AG04450 (cell line): ENCODE measurements around the genes PAFAH1B1, CCDC92B and RAP1GAP2.

DNA sequence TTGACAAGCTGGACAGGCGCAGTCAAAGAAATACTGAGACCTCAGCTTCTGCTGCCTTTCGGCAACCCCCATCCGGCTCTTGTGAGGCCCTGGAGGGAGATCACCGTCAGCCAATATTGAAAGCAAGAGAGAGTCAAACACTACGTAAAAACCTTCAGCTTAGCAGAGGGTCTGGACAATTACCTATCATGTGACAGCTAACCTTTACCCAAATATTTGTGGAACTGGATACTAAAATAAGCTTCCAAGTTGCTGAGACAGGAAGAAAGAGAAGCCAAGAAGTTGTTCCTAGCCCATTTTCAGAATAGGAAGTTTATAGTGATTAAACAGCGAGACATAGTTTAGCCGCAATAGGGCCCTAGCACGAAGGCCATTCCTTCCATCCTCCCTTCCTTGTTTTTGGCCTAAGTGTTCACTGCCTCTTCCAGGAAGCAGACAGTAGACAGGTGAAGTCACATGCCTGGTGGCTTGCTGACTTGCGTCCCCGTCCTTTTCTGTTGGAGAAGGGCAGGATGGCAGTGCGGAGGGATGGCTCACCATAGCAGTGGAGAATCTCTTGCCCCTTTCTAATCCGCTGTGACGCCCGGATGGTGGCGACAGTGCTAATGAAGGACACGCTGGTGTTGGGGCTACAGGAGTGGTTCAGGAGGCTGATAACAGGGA, 25.2 kb downstream of the SERPINF1 start:
- CAGE, long polyA plus RNA: no peak
- RRBS: no CpG with 5 or more reads among the region's 16 CpGs

GRCh38 chr17:1871697-1872295, 42.0 kb downstream of the RPA1 start:
- CAGE, long polyA plus RNA: no peak
- RRBS: no CpG with 5 or more reads among the region's 7 CpGs

DNA sequence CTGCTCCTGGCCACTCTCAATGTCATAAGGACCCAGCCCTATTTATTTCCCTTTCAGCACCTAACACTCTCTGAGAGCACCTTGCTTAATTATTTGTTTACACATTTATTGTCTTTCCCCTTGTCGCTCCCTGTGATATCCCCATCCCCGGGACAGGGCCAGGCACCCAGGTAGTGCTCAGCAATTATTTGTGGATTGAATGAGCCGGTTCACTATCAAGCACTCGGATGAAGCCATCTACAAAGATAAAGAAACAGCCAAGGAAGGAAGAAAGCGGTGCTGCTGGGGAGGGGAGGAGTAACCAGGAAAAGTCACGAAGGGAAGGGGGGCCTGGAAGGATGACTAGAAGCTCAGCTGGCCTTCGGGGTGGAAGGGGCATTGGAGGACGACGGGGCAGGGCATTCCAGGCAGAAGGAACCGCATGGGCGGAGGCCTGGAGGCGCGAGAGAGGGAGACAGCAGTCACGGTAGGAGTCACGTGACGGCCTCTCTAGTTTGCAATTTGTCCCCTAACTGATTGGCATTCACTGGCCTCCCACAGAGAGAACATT, 64.1 kb downstream of the RTN4RL1 start:
- CAGE, long polyA plus RNA: no peak
- RRBS: 0% methylated on average over 1 of the region's 16 CpGs

DNA sequence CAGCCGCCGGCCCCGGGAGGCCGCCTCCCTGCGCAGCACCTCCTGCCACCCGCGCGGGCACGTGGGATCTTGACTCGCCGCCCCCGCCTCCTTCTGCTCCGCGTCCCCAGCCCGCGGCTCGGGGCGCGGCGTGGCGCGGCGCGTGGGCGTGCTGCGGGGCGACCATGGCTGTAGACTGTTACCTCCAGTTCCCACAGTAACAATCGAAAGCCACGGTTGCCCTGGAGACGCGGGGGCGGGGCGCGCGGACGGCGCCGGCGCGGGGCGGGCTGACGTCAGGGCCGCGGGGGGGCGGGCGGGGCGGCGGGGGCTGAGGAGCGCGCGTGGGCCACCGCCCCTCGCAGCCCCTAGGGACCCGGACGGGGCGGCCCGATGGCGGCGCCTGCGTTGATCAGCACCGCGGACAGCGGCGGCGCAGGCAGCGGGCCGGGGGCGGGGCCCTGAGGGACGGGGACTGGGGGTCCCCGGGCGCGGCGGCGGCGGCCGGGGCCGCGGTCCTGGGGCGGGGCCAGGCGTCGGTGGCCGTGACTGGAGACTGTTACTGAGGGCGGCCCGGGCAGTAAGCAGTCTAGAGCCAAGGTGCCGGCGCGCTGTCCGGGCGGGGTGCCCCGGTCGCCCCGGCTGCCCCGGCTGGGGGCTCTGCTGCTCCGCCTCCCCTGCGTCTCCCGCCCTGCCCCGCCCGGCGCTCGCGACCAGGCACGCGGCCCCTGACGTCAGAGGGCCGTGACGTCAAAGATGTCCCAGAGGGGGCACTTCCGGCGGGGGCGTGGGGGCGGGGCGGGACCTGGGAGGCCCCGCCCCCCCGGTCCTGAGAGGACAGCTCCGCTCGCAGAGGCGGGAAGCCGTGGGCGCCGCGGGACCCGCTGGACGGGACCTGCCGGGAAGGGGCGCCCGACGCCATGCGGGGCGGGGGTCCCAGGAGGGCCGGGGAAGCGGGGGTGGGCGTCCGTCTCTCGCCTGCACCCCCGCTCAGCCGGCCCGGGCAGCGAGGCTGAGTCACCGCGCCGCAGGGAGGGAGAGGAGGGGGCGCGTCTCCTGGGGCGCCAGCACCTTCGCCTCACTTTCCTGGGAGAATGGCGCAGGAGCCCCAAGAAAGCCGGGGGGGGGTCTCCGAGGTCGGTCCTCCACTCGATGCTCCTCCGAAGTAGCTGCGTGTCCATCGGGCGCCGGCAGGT, 4.7 kb upstream of the HIC1 start:
- CAGE, long polyA plus RNA: no peak
- RRBS: 2% methylated on average over 74 of the region's 154 CpGs

GRCh38 chr17:2063104-2063813, 8.4 kb downstream of the HIC1 start:
- CAGE, long polyA plus RNA: no peak
- RRBS: no CpG with 5 or more reads among the region's 12 CpGs

GRCh38 chr17:2137246-2137730, 82.4 kb downstream of the HIC1 start:
- CAGE, long polyA plus RNA: no peak
- RRBS: no CpG with 5 or more reads among the region's 7 CpGs

- CAGE, long polyA plus RNA: no peak
- RRBS: no CpG with 5 or more reads among the region's 6 CpGs
These were observed 122.4 kb downstream of the HIC1 start for GRCh38 chr17:2177146-2177911.

DNA sequence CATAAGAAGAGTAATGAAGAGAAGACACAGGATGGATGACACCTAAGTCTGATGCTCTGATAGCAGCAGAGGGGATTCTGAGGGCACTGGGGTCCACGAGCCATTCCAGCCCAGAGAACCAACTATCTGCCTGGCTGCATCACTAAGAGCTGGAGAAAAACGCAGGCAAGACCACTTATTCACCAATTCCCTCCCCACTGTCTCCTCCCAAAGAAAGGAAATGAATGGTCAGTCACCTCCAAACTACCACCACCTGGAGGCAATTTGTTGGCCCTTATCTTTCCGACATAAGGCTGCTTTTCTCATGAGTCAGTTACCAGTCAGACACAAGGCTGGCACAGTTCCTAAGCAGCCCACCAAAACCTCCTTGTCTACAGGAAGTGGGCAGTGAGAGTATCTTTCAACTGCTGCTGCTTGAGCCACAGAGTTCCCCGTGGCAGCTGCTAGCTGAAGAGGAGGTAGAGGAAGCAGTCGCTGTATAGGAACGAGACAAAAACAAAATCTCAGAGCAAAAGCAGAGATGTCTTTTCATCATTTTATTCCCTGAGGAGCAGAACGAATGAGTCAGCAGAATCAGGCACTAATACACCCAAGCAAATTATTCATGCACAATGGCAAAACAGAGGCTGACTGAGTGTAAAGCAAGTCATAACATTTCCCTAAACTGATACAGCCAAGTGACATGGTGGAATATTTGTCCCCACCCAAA, 111.1 kb downstream of the SMG6 start:
- CAGE, long polyA plus RNA: no peak
- RRBS: no CpG with 5 or more reads among the region's 7 CpGs

GRCh38 chr17:2239873-2240625, 63.5 kb downstream of the SMG6 start:
- CAGE, long polyA plus RNA: no peak
- RRBS: no CpG with 5 or more reads among the region's 11 CpGs

- CAGE, long polyA plus RNA: no peak
- RRBS: no CpG with 5 or more reads among the region's 6 CpGs
These were observed 40.5 kb downstream of the SMG6 start for GRCh38 chr17:2263071-2263580.

DNA sequence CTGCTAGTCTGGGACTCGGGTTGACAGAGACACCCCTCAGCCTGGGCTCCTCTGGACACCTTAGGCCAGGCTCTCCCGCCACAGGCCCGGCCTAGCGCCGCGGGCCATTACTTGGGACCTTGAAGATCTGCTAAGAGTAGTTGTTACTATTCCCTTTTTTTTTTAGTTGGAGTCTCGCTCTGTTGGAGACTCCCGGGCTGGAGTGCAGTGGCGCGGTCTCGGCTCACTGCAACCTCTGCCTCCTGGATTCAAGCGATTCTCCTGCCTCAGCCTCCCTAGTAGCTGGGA, 295 bp downstream of the SRR start:
- CAGE, long polyA plus RNA: no peak
- RRBS: 2% methylated on average over 6 of the region's 12 CpGs

DNA sequence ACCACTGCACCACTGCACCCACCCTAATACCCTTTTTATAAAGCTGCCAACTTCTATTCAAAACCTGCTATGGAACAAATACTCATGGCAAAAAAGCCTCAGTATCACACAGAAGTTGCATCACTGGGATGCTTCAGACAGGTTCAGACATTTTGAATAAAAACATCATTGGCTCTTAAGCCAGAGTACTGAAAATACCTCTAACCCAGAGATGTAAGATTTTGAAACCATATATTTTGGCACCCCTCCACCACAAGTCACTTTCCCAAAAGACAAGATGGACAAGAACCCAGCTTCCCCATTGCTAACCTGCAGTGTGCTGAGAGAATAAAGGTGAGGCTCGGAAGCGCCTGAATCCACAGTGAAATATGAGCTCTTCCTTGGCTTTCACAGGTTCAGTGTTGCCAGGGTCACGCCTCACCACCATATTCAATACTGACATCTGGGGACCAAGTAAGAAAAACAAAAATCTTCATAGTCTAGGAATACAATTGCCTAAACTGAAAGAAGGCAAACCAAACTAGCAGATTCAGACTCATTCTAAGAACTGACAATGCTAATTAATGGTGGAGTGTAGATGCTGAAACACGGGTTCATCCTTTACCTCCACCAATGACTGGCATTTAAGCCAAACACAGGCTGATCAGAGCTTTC, 7.1 kb downstream of the TSR1 start:
- CAGE, long polyA plus RNA: no peak
- RRBS: no CpG with 5 or more reads among the region's 4 CpGs

DNA sequence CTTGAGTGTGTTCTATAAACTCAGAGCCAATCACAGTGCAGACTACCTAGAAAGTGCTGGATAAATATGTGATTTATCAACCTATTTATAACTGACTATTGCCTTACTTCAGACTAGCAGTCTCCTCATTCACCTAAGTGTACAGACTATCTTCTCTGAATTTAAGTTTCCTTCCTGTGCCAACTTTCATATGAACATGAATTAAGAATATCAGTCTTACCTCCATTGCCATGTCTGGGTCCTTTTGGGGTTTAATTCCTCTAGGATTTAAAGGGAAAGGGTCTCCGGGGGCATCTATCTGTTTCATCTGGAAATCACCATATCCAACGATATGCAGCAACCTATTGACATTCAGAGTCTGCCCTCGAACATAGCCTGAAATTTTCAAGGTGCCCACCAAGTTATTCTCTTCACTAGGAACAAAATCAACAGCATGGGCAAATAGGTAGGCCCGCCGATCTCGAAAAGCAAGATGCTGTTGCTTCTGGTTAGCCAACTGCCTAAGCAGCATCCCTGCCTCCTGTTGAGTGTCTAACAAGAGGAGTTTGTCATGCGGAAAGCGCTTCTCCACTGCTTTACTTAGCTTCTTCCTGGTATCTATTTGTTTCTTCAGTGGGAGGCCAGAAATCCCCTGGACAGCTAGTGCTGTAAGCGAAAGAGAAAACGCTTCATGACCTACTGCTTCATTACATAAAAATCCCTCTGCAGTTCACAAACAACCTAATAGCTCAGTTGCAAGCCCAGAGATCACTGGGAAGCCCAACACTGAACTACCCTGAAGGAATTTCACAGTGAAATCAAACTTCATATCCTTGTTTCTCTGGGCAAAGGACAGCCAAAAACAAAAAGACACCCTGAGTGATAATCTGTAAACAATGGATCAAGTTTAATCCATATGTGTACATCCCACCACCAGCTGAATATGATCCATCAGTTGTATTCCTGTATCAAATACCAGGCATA, 1.7 kb downstream of the TSR1 start:
- CAGE, long polyA plus RNA: no peak
- RRBS: no CpG with 5 or more reads among the region's 10 CpGs

GRCh38 chr17:2396350-2397387, 4.2 kb downstream of the MNT start:
- CAGE, long polyA plus RNA: no peak
- RRBS: 3% methylated on average over 14 of the region's 40 CpGs

DNA sequence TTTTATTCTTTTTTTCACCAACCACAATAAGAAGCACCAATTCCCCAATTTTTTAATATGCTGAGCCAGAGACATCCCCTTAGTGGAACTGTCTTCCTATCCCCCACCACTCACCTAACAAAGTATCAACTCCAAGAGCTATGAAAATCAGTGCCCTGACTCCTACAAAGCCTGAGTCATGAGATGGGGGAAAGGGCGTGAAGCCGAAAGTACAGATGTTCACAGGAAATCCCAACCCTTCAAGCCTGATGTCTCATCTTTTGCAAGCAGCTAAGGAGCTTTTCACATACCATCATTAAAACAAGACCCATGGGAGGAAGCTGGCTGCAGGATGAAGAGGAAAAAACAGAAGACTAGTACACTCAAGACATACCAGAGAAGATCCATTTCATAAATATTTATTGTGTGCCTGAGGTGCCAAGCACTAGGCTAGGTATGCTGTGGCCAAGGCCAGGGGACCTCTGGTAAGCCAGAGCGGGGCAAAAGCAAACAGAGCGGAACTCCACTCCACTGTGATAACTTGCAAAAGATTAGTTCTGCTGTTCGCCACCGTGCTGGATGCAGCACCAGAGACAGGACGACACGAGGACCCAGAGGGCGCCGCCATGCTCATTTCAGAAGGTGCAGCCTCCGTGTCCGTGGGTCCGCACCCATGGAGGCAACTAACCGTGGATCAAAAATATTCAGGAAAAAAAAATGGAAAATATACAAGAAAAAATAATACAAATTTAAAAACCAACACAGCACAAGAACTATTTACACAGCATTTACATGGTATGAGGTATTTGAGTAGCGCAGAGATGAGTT, 4.5 kb upstream of the MNT start:
- CAGE, long polyA plus RNA: no peak
- RRBS: no CpG with 5 or more reads among the region's 15 CpGs

DNA sequence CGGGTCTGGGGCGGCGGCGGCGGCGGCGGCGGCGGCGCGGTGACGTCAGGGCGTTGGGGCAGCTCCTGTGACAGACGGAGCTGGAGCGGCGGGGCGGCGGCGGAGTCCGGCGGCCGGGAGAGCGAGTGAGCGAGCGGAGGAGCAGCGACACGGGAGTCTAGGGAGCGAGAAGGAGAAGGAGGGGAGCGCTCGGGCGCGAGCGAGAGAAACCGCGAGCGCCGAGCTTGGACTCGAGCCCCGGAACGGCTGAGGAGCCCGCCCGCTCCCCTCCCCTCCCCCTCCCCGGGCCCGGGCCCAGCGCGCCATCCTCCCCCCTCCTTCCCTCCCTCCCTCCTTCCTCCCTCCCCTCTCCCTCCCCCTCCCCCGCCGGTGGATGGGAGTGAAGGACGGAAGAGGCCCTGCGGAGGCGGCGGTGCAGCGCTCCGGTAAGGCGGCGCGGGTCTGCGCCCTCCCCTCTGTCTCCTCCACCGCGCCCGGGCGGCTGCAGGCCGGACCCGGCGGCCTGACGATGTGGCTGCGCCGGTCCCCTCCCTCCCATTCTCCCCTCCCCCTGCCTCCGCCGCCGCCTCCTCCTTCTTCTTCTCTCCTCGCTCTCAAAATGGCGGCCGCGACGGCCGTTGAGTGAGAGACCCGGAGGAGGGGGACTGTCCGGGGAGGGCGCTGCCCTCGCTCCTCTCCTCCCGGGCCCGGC, at the start of gene PAFAH1B1:
TSS of gene PAFAH1B1 (plus strand) at position 73 of the 691 bp plus-strand sequence.
- CAGE, long polyA plus RNA: start-site peak on the plus strand centred at position 88 of the sequence, 108 bp wide, 69 and 51 reads in 2 replicates; start-site peak on the plus strand centred at position 381 of the sequence, 37 bp wide, 204 and 313 reads in 2 replicates
- RRBS: 3% methylated on average over 26 of the region's 83 CpGs

- CAGE, long polyA plus RNA: no peak
- RRBS: 99% methylated on average over 20 of the region's 86 CpGs
These were observed 13.6 kb downstream of the CLUH start for GRCh38 chr17:2697681-2698666.

GRCh38 chr17:2704972-2705993, 6.3 kb downstream of the CLUH start:
- CAGE, long polyA plus RNA: no peak
- RRBS: no CpG with 5 or more reads among the region's 15 CpGs

- CAGE, long polyA plus RNA: no peak
- RRBS: 4% methylated on average over 40 of the region's 99 CpGs
These were observed at the start of gene CCDC92B for GRCh38 chr17:2749294-2750377. Gene CCDC92B, minus strand, starts transcription at chr17:2749652.

GRCh38 chr17:2796106-2796535, at the start of gene RAP1GAP2:
Gene RAP1GAP2, plus strand, starts transcription at chr17:2796438.
- CAGE, long polyA plus RNA: no peak
- RRBS: 62% methylated on average over 8 of the region's 20 CpGs